Cardiac septum (tissue), 1 donor: ENCODE measurements around a stretch of chr10.

DNA sequence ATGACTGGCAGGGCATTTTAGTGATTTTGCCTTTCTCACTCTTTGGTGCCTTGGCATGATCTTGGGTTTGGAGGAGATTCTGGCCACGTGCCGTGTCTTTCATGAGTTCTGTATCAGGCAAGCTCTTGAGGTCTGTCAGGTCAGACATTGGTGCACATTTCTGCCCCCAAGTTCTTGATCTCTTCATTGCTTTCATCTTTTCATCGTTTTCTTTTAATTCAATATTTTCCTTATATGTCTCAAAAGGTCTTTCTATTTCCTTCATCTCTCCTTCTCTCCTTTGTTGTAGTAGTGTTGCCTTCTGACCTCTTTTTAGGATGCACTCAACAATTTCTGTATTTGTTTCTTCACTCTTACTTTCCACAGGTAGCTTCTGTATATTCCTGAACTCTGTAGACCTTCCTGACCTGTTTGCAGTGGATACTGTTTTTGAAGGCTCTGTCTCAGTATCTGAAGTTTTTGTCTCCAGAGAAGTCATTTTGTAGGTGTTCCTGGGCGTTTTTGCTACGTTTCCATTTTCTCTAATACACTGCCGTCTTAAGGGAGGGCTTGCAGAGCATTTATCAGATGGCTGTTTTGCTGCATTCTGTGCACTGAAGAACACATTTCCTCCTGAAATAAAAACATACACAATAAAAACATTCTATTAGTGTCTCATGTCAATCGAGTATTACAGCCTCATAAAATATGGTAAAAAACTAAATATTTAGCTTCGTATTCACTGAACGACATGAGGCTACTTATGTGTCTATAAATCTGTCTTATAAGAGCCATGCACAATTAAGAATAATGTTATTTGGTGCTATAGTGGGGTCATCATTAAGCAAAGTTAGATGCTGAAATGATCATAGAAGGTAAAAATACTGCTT is 17.2 kb downstream of the MKI67 start:
- PRO-cap: no peak

DNA sequence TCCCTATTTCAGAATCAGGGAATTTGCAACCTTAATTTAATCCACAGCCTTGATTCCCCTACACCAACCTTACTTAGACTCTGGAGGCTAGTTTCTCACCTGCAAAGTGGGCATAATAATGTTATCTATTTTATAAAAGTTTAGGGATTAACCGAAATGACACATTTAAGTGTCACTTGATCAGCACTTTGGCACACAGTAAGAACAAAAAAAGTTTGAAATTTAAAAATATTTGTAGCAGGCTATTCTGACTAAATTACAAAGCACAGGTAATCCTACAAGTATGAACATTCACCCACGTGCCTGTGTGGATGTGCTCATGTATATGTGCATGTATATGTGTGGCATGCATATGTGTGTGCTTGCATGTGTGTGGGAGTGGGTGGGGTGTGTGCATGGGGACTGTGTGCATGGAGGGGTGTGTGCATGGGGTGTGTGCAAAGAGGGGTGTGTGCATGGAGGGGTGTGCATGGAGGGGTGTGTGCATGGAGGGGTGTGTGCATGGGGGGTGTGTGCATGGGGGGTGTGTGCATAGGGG is 217.9 kb upstream of the MGMT start:
- PRO-cap: no peak

DNA sequence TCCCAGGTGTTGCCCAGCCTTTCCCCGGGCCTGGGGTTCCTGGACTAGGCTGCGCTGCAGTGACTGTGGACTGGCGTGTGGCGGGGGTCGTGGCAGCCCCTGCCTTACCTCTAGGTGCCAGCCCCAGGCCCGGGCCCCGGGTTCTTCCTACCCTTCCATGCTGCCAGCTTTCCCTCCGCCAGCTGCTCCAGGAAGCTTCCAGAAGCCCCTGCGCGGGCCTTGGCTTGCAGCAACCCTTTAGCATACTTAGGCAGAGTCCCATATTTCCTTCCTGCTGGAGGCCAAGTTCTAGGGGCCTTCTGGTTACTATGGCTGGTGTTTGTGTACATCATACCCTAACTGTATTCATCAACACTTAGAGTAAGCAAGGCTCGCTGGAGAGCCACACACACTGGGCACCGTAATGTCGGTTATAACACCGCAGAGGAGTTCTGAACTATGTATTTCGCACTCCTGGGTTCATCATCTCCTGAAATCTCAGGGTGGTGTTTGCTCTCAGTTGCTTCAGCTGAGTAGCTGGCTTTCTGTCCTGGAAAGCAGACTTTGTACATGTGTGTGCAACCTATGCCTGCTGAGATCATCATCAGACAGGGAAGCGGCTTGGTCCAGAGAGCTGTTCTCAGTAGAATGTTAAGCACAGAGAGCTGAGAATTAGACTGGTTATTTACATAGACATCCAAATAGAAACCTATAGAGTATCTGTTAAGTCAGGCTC is 574 bp downstream of the MGMT start:
- PRO-cap: no peak

DNA sequence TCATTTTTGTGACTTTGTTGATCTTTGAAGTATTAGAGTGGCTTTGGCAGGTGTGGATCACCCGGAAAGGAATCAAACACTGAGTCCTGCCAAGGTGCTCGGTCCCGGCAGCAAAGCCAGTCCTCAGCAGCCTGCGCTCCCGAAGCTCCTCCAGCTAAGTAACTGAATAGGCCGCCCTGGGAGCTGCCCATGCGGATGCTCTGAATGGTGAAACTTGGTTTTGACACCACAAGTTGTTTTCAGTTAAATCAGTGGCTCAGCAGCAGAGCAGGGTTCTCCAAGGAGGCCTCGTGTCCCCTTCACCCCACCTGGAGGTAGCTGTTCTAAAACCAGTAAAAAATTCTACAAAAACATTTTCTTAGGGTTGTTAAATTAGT is 3.5 kb downstream of the MGMT start:
- PRO-cap: no peak

DNA sequence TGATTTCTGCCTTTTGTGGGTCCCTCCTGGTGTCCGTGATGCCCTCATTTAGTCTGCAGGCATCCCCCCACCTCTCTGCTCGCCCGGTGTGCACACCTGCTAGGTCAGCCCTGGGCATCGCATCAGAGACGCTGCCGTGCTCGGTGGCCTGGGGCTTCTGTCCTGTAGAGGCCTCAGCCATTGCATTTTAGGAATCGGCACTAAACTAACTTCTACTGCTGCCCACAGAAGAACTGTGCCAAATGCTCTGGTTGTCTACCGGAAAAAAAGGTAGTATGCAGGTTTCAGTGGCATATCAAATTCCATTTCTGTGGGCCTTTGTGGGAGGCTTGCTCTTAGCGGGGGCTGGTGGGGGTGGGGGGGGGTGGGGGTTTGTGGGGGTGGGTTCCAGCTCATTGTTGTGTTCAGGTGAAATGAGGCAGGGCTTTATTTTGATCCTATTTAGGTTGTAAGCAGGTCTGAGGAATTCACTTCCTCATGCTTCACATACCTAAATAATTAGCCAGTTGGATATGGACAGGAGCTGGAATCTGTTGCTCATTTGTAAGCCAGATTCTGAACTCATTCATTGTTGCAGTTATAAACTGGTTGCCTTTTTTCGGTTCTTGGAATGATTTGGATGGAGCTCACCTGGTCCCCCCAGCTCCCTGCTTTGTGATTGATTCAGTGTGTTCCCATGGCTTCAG is 64.5 kb downstream of the MGMT start:
- PRO-cap: no peak

DNA sequence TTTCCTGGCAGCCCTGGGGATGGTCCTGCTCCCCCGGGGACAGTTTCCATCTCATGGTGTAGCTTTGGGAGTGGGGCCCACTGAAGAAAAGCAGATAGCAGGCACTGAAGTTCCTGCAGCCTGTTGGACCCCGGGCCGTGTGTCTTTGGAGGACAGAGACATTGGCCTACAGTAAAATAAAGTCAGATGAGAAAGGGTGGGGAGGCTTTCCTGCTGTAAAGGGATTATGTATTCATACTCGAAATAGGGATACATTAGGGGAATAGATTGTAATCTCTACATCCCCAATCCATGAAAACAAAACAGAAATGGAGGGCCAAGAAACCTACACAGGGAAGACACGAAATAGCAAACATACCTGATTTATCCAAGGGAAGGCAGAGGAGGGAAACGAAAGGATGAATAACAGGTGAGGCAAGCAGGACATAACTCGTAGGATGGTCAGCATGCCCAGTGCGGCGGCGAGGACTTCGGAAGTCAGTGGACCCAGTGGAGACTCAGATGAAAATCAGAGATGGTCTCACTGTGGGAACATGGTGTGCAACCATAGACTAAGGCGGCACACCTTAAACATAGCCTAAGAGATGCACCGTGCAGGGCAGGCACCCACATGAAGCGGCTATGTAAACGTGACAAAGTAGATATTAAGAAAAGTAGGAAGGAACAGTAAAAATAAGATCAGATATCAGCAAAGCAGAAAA is 157.4 kb downstream of the MGMT start:
- PRO-cap: no peak

- PRO-cap: no peak
Measured at GRCh38 chr10:129969709-129969938, 5.5 kb upstream of the EBF3 start.

- PRO-cap: no peak
Measured at GRCh38 chr10:130109624-130110146, 945 bp downstream of the C10orf143 start.

- PRO-cap: no peak
Measured at GRCh38 chr10:131260219-131260525, 51.3 kb downstream of the TCERG1L start.

DNA sequence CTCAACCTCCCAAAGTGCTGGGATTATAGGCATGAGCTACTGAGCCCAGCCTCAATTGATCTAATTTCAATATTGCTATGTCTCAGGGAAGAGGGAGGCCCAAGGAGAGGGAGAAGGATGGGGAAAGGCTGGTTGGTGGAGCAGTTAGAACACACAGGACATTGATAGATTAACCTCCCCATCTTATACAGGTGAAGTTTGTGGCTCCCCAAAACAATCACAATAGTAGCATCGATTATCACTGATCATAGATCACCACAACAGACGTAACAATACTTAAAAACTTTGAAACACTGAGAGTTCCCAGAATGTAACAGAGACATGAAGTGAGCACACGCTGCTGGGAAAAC is 42.1 kb downstream of the TCERG1L start:
- PRO-cap: no peak

DNA sequence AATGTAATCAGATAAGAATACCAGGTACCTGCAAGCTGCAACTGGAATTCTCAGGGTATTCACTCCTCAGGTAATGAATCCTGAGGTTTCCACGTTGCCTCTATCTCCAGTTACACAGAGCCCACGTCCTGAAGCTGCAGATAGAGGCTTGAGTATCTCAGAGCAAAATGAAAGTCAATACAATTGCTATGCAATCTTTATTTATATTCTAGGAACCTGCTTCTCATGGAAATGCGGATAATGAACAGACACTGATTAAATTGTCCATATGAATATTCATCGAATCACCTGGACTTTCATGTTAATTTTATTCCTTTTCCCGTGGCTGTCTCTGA is 95.6 kb upstream of the PPP2R2D start:
- PRO-cap: no peak

DNA sequence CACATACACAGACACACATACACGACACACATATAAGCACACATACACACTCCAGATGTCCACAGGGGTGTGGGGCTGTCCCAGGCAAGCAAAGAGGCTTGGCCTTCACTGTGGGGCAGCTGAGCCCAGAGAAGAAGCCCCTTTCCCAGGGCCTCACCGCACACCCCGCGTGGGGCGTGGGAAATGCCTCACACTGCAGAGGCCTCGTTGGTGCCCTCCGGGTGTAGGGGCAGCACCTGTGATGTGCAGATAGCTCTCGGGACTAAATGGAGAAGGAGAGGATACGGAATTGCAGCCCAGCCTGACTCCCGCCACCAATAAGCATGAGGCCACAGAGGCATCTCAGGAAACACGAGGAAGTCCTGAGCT is 59.8 kb upstream of the PPP2R2D start:
- PRO-cap: no peak

DNA sequence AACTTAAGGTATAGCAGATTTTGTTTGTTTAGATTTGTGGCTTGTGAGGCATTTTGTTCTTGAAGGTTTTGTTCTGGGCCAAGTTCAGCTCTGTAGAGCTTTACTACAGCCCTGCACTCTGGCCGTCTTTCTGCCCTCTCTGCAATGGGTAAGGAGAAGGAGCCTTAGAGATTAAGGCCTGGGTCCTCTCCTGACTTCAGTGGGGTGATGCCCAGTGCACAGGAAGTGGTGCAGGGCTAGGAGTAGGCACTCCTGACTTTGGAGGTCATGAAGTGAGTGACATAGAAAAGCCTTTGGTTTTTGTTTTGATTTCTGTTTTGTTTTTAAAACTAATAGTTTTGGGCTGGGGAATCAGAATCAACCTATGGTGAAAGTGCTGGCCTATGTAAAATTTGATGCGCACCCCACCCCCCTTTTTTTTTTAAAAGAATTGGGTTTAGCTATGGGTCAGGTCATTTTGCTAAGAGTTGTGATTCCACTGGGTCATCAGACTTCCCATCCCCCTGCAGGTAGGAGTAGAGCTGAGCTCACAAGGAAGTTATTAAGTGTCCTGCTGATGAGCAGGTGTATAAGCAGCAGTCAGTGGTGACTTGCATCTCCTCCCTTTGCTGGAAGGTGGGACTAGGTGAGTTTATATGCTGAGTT is 3.9 kb downstream of the PPP2R2D start:
- PRO-cap: no peak

DNA sequence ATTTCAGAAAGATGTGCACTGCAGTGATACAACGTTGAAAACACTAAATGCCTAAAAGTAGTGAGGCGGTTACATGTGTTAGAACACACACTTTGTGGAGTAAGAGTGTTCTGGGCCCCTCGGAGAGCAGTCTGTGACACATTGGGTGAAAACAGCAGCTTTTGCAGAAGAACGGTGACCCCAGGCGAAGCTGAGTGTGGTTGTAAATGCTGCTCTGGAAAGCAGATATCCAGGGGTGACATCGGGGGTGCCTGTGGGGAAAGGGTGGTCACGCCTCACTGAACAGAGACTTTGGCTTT is 13.7 kb downstream of the PPP2R2D start:
- PRO-cap: no peak

- PRO-cap: no peak
Measured at GRCh38 chr10:131948835-131949859, 32.6 kb downstream of the BNIP3 start.

GRCh38 chr10:131983718-131984160 is 2.0 kb upstream of the BNIP3 start:
- PRO-cap: no peak

GRCh38 chr10:132306667-132307040 is 1.1 kb downstream of the STK32C start:
- PRO-cap: no peak

GRCh38 chr10:132401535-132402399 is 4.8 kb downstream of the PWWP2B start:
- PRO-cap: bidirectional peak, plus-strand start at chr10:132402142, minus-strand start at chr10:132401939

DNA sequence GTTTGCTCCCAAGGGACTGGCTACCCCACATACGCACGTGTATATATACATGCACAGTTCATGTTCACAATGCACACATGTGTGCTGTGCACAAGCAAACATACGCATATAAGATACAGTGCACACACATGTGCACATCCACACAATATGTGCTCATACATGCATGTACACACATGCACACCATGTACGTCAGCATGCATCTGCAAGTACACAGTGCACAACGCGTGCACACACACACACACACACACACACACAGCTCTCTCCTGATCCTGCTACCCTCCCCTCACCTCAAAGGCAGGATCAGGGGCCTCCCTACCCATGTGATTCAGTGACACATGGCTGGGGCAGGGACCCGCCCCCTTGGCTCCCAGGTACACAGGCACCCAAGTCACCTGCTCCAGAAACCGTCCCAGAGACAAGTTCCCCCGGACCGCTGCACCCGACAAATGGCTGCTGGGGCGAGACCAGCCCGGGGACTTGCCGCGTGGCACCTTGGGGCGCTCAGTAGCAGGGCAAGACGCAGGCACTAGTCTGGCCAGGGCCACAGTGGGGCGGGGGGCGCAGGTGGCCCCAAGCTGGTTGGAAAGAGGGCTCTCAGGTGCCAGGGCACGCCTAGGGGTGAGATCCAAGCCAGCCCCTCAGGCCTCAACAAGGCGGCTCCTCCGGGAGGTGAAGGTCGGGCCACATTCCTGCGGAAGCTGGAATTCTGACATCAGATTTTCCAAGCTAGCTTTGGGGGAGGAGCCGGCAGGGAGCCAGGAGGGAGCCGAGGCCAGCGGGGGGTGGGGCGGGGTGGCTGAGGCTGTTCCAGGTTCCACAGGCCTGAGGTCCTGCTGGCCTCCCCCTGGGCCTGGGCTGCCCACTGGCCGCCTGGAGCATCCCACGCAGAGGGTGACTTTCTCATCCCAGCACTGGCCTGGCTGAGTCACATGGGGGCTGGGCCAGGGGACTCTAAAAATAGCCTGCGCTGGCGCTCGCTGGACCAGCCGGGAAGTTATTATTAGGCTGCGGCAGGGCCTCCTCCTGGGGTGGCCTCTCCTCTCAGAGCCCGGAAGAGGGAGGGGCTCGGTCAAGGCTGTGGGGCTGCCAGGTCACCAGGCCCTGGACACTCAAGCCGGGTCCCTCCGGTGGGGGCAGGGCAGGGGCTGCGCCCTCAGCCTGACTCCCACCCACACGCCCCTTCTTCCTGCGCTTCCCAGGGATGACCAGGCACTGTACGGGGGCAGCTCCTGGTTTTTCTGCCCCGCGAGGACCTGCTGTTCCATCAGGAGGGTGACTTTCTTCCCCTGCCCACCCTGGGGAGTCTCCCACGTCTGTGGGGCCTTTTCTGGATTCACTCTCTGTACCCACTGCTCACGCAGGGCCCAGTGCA is 20.6 kb upstream of the INPP5A start:
- PRO-cap: bidirectional peak, plus-strand start at position 412 of the sequence, minus-strand start at position 290 of the sequence; bidirectional peak, plus-strand start at position 1,003 of the sequence, minus-strand start at position 864 of the sequence

DNA sequence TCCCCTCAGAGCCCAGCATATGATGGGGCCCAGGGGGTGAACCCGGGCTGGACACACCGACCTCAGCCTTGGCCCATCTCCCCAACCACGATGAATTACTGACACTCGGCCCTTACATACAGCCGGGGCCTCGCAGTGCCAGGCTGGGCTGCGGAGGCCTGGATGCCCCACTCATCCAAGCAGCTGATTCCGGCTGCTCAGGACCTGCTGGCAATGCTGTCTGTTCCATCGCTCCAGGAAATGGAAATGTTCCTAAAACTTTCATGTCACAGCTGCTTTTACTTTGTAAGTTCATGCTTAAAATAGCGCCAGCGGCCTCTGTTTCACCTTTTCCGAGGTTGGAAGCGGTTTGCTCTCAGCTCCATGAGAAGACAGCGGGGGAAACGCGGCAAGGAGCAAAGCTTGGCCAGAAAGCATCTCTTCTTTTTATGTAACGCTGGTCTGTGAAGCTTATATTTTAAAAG is 17.2 kb upstream of the INPP5A start:
- PRO-cap: bidirectional peak, plus-strand start at position 369 of the sequence, minus-strand start at position 239 of the sequence